Spleen (tissue), 7 donors: ENCODE measurements around a stretch of chr11.

GRCh38 chr11:78833354-78833803, 258.7 kb upstream of the NARS2 start:
- PRO-cap, 4 experiments: no peak in any of the 4 experiments
- RAMPAGE, long total RNA, 4 experiments: no peak in any of the 4 experiments

DNA sequence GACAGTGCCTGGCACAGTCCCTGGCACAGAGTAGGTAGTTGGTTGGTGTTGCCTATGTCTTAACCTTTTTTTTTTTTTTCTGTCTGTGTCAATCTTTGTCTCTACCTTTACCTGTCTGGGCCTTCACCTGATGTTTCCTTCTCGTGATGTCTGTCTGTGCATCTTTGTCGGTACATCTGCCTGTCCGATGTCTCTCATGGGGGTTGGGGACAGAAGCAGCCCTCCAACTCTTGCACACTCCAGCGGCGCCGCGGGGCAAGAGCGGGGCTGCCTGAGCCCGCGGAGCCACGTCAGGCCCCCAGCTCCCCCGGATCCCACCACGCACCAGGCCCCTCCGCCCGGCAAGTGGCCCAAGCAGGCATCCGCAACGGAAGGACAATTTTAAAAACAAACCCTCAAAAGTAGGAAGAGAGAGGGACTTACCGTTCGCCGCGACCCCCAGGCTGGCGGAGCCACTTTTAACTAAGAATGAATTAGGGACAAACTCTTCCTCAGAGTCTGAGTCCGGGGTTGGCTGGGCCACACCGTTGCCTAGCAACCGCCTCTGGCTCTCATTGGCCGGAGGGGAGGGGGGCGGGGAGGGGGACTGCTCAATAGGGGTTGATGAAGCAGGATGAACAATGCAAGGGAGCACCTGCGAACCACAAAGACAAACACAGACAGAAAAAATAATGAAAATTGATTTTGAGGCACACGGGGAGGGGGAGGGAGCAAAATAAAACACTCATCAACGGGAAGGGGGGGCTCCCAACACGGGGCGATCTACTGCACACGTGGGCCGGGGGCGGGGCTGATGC, 387.3 kb upstream of the NARS2 start:
- PRO-cap, 4 experiments: no peak in any of the 4 experiments
- RAMPAGE, long total RNA, 4 experiments: no peak in any of the 4 experiments

GRCh38 chr11:79086924-79088102, 353.5 kb downstream of the TENM4 start:
- PRO-cap, 4 experiments: no peak in any of the 4 experiments
- RAMPAGE, long total RNA, 4 experiments: no peak in any of the 4 experiments

GRCh38 chr11:82898997-82899427, 1.2 kb downstream of the PRCP start:
- PRO-cap, 4 experiments: peak in 2 of 4 experiments; most common plus-strand start chr11:82899370 (in 2)
- RAMPAGE, long total RNA, 4 experiments: no peak in any of the 4 experiments

GRCh38 chr11:82901950-82902156, 317 bp downstream of the DDIAS start:
- PRO-cap, 4 experiments: no peak in any of the 4 experiments
- RAMPAGE, long total RNA, 4 experiments: no peak in any of the 4 experiments

DNA sequence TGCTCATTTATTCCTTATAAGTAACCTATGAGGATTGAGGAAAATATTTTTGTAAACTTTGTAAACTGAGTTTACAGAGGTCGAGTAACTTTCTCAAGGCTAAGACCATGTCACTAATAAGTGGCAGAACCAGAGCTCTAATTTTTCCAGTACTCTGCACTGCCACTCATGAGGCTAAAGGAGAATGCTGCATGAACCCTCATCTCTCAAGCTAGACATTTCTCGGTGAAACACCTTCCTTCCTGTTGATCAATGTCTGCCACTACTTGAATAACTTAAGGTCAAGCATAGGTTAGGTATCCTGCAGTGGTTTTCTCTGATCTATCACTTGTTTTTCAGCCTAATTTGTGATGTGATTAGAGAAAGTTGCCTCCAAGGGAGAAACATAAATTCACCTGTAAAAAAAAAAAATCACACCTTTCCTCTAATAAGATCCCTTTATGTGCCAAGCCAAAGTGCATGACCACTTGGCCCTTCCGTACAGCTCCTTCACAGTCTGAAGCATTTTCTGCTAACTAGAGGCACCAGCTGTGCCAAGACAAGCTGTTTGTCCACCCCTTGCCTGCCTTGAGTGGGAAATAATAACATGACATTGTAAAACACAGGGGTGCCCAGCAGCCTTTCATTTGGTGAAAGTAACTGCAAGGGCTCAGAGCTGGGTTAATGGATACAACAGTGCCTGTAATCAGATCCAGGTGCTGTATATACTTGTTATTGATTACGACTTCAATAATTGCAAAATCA, 59.0 kb downstream of the DDIAS start:
- PRO-cap, 4 experiments: no peak in any of the 4 experiments
- RAMPAGE, long total RNA, 4 experiments: no peak in any of the 4 experiments

DNA sequence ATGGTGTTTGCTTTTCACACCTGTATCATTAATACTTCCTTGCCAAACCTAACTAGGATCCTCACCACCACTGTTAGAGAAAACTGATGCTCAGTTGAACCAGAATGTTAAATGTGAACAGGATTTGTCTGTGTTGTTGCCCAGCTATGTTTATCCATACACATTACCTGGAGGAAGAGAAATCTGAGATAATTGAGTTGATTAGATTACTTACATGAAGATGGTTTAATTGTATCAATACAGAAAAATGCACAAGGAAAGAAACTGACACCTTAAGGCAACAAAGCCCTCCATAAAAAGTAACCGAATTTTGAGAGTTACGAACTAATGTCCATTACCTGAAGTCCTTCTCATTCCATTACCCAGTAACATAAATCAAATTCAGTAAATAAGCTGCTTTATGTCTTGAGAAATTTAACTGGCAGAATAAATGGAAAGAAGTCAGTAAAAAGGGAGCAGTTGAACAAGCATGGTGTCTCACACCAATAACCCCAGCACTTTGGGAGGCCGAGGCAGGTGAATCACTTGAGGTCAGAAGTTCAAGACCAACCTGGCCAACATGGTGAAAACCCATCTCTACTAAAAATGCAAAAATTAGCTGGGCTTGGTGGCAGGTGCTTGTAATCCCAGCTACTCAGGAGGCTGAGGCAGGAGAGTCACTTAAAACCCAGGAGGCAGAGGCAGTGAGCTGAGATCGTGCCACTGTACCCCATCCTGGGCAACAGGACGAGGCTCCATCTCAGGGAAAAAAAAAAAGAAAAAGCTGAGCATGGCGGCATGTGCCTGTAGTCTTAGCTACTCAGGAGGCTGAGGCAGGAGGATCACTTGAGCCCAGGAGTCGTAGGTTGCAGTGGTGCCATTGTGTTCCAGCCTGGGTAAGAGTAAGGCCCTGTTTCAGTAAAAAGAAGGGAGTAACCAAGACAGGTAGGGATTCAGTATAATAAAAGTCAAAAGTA, 7.7 kb upstream of the RAB30 start:
- PRO-cap, 4 experiments: no peak in any of the 4 experiments
- RAMPAGE, long total RNA, 4 experiments: no peak in any of the 4 experiments

DNA sequence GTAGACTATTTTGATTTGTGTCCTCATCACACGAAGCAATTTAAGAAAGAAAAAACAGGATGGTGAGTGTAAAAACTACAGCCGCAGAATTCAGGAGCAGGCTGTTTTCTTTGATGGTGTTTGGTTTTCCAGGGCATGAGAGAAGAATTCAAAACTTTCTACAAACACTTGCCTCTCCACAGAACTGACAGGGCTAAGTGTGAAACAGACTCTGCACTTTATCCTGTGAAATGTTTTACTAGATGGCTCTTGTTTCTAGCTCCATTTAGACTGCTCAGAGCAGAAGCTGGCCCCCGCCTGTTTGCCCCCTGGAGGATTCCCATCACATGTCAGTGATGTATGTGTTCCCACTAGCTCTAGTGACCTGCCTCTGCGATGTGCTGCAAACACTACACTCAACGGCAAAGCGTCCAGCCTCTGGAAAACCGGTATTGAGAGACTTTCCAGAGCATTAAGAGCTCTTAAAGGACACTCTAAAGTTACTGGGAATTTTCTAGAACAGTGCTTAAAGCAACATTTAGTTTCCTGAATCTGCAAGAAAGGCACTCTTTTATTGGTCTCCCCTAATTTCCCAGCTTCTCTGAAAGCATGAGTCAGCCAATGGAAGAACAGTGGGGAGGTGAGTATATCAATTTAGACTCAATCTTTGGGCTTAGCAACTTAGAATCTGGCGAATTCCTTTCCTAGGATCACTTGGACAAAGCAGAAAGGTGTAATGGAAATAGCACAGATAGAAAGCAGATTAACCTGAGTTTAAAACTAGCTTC, 41.3 kb upstream of the PCF11 start:
- PRO-cap, 4 experiments: peak in 1 of 4 experiments; most common plus-strand start position 359 of the sequence (in 1)
- RAMPAGE, long total RNA, 4 experiments: no peak in any of the 4 experiments

DNA sequence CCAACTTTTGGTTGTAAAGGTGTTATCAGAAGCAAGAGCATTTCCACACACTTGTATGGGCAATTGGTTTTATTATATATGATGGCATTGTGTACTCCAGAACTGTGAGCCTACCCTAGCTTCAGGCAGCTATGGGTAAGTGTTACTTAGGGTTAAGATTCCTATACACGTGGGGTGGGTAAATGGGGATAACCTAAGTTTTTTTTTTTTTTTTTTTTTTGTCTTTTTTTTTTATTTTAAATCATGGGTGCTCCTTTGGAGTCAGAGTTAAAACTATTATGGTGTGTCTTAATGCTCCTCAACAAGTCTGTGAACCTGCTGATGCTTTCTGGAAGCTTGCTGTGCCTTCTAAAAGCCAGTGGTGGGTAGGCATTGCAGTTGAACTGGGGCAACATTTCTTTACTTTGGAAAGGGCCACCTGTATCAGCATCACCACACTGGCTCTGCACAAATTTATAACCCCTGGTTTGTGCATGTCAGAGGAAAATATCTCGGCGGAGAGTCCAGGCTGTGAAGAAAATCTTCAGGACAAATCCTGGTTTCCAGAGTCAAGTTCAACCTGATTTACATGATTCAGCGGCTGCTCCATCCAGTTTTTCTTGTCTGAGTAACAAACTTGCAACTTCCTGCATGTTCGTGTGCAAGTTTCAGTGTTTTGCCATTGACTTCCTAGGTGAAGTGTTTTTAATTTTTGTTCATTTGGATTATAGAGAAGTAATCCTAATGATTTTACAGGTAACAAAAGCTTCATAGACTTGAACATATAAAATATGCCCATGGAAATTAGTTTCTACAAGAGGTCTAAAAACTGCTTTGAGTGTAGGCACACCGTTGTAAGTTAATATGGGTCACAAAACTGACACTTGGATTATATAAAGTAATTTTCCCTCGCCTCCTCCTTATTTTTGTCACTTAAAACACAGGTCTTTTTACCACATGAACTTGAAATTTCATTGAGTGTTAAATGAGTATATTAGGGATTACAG, 3.5 kb downstream of the PCF11 start:
- PRO-cap, 4 experiments: no peak in any of the 4 experiments
- RAMPAGE, long total RNA, 4 experiments: no peak in any of the 4 experiments

DNA sequence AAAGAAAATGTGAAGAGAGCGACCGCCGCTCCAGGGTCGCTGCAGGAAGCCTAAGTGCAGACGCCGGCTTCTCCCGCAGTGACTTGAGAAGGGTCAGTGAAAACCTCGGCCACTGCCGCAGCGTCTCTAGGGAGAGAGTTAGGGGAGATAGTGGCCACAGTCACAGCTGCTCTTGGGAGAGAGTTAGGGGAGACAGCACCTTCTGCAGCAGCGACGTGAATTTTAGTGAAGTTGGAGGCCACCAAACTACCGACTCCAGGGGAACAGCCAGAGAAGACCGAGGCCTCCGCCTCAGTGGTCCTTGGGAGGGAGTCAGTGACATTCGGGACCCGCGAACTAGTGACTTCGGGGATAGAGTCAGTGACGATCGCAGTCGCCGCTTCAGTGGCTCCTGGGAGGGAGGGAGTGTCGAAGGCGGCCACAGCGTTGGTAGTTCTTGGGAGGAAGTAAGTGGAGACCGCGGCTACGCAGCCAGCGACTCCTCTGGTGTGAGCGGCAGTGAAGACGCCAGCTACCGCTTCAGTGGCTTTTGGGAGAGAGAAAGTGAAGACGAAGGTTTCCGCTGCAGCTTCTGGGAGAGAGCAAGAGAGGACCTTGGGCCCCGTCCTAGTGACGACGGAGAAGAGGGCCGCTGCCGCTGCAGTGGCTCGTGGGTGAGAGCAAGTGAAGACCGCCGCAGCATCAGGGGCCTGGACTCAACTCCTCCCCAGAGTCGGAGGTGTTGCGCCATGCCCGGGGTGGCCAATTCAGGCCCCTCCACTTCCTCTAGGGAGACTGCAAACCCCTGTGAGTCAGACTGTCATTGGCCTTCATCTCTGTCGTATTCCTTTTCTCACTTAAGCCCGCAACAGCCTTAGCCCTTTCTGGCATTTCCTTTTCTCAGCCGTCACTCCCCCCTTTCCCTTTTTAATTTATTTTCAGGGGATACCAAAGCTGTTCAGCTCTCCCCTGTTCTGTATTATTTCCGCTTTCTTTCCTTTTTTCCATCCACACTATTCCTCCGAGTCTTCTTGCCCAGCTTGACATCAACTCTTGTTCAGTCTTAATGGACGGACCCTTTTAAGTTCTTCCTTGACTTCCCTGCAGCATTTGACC, 778 bp downstream of the ANKRD42 start:
- PRO-cap, 4 experiments: peak in 4 of 4 experiments; most common plus-strand start position 477 of the sequence (in 4); most common minus-strand start position 485 of the sequence (in 2)
- RAMPAGE, long total RNA, 4 experiments: no peak in any of the 4 experiments

DNA sequence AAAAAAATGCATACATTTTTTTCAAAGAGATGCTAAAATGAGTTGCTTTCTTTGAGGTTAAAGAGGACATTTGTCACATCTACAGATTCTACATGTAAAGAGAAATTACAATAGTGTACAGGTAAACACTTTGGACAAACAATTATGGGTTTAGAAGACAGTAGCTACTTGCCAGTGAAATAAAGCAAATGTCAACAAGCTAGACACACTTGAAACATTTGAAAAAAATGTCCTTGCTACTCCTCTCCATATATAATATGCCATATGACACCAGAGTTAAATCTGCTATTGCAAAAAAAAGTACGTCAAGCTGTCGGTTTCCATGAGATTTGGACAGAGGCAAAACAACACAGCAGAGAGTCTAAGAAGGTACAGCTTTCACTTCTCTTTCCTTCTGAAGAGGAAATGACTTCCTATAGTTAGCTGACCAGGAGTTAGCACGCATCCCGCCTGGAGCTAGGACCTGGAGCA, 394.8 kb upstream of the CCDC90B start:
- PRO-cap, 4 experiments: no peak in any of the 4 experiments
- RAMPAGE, long total RNA, 4 experiments: no peak in any of the 4 experiments

- PRO-cap, 4 experiments: no peak in any of the 4 experiments
- RAMPAGE, long total RNA, 4 experiments: no peak in any of the 4 experiments
Observed at GRCh38 chr11:83681771-83682465, 395.8 kb upstream of the CCDC90B start.

- PRO-cap, 4 experiments: no peak in any of the 4 experiments
- RAMPAGE, long total RNA, 4 experiments: no peak in any of the 4 experiments
Observed at GRCh38 chr11:83682466-83682833, 396.3 kb upstream of the CCDC90B start.

DNA sequence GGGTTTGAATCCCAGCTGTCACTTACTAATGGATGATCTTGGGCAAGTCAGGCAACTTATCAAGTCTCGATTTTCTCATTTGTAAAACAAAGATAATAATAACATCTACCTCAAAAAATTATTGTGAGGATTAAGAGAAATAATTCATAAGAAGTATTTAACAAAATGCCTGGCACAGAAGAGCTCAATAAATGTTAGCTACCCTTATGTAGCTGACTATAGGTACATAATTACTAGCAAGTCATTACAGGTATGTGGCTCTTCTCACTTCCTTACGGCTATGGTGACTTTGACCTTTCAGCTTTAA, 642.4 kb upstream of the CCDC90B start:
- PRO-cap, 4 experiments: no peak in any of the 4 experiments
- RAMPAGE, long total RNA, 4 experiments: no peak in any of the 4 experiments

- PRO-cap, 4 experiments: peak in 3 of 4 experiments; most common minus-strand start chr11:84476690 (in 3)
- RAMPAGE, long total RNA, 4 experiments: no peak in any of the 4 experiments
Observed at GRCh38 chr11:84476466-84476914, 1150.7 kb downstream of the DLG2 start.

DNA sequence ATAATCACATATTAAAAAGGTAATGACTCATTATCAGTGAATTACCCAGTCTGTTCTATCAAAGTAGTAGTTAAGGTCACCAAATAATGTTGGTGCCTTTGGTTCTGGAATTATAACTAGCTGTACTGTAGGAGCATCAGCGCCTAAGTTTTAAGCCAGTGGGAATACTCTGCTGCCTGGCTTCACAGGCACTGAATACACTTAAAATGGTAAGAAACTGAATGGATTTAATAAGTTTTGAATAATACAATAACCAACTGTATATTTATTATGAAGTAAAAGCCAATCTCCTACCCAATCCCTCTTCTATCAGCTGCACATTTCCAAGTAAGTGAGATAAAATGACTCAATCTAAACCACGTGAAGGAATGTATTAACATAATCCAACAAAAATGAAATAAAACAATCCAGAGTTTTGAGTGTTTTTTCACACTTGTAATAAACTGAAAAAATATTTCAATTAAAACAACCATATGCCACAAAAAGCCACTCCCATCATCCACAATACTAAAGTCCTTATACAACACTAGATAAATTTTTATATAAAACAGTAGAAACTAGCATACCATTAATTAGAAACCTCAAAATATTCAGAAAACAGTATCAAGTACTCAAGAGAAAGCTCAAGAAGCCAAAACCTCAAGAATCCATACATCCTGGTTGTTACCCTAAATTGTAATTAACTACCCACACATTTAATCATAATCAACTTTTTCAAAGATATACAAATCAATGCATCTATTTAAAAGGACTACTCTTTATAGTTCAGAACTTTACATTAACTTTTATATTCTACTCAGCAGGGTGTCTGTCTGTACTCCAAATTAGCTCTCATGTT, 5.4 kb downstream of the CREBZF start:
- PRO-cap, 4 experiments: no peak in any of the 4 experiments
- RAMPAGE, long total RNA, 4 experiments: no peak in any of the 4 experiments

- PRO-cap, 4 experiments: no peak in any of the 4 experiments
- RAMPAGE, long total RNA, 4 experiments: no peak in any of the 4 experiments
Observed at GRCh38 chr11:85665688-85666333, 882 bp upstream of the CREBZF start.

DNA sequence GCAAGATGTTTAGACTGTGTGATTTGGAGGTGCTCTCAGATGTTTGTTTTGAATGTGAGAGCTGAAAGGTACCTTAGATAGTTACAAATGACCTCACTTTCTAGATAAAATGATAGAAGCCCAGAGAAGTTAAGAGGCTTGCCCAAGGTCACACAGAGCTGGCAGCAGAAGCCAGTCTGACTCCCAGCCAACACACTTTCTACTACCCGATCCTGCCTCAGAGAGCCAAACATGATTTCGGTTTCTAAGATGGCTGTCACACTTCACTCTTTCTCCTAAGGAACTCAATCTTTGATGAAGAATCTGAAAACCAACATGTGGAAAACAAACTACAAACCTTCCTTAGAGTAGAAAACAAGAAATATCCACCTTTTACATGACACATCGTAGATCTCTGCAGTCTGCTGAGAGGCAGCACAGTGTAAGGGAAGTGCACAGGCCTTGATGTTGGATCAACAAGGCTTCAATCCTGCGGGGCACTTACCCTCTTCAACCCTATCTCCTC, 58.6 kb downstream of the SYTL2 start:
- PRO-cap, 4 experiments: no peak in any of the 4 experiments
- RAMPAGE, long total RNA, 4 experiments: no peak in any of the 4 experiments

DNA sequence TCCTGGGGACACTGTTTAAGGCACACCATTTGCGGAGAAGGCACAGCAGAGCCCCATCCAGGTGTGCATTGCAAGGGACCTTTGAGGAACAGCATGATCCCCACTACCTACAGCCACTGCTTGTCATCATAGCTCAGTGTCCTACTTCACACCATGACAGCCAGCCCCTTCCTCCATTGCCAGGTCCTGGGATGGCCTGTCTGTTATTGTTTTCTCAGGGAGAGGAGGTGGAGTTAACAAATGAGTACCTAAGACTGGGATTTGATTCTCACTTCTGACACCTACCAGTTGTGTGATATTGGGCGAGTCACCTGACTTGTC, 54.8 kb downstream of the SYTL2 start:
- PRO-cap, 4 experiments: no peak in any of the 4 experiments
- RAMPAGE, long total RNA, 4 experiments: no peak in any of the 4 experiments

GRCh38 chr11:85953610-85954895, 98.9 kb downstream of the CCDC83 start:
- PRO-cap, 4 experiments: no peak in any of the 4 experiments
- RAMPAGE, long total RNA, 4 experiments: no peak in any of the 4 experiments